ENCODE measurements around a stretch of chr15.

DNA sequence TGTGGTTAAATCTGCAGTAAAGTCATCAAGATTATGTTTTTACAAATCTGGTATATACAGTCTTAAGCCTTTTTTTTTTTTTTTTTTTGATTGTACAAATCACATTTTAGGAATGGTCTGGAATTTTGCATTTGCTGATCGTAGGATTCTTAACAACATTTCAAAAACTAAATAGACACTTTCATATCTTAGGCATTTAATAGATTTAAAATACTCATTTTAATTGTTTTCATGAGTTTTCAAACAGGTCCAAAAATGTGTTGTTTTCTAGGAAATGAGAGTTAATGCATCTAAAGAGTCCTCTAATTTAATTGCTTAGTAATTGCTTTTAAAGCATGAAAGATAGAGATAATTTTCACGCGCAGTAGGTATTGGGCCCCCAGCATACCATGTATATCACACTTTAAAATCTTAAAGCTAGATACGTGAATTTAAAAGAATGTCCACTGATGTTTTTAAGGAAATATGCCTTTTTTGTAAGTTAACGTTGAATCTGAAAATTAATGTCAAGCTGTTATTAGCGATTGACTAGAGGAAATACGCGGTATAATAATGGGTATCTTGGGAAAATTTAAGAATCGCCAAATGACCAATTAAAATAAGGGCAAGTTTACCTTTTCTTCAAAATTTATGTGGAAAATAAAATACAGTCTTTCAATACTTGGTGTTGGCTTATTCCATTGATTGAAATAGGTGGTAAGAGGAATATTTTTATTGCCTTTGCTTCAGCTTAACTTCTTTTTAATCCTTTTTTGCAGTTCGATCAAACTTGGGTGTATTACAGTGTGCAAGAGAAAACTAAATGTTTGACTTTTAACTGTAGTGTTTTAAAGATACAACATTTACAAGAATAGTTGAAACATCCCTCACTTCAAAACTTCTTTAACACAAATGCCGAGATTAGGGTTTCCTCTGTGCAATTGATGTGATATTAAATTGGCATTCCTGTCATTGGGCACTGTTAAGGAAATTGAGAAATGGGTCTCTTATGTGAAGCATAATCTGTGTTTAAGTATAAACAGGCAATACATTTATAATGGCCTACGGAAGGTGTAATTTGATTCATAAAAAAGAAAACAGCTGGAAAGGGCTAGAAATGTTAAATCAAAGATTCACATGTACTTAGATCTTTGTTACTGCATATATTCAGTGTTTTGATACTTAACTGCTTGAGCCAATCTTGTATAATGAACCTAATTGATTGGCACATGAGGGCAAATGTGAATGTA, 13.2 kb upstream of the CHD2 start:
- PRO-cap, result no peak

GRCh38 chr15:92897964-92898433, 2.1 kb upstream of the CHD2 start:
- PRO-cap, result no peak

DNA sequence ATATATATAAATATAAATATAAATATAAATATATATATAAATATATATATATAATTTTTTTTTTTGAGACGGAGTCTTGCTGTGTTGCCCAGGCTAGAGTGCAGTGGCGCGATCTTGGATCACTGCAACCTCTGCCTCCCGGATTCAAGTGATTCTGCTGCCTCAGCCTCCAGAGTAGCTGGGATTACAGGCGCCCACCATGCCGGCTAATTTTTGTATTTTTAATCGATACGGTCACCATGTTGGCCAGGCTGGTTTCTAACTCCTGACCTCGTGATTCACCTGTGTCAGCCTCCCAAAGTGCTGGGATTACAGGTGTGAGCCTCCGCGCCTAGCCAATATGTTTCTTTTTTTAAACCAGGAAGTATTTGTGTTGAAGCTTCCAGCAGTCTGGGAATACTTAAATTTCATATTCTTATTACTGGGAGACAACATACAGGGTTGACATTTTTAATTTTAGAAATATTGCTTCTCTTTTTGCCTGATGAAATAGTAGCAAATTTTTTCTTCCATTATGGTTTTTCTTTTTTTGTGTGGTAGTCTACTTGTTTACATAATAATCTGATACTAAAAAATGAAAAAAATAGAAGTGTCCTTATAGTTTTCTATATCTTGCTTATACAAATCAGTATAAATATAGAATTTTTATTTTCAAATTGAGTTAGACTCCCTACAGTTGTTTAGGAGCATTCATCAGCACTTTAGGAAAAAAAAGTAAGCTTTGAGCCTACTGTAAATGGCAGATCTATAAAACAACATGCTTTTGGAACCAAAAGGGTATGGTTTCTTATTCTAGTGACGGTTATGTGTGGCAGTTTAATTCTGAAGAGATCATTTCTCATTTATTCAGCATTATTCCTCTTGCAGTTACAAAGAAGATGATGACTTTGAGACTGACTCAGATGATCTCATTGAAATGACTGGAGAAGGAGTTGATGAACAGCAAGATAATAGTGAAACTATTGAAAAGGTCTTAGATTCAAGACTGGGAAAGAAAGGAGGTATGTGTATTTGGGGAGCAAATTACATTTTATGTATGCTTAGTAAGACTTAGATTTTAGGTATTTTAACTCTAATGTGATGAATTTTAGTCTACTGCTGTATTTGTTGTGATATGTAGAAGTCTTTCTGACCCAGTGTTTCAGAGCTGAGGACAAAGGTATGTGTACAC, 41.2 kb downstream of the CHD2 start:
- PRO-cap, result no peak

DNA sequence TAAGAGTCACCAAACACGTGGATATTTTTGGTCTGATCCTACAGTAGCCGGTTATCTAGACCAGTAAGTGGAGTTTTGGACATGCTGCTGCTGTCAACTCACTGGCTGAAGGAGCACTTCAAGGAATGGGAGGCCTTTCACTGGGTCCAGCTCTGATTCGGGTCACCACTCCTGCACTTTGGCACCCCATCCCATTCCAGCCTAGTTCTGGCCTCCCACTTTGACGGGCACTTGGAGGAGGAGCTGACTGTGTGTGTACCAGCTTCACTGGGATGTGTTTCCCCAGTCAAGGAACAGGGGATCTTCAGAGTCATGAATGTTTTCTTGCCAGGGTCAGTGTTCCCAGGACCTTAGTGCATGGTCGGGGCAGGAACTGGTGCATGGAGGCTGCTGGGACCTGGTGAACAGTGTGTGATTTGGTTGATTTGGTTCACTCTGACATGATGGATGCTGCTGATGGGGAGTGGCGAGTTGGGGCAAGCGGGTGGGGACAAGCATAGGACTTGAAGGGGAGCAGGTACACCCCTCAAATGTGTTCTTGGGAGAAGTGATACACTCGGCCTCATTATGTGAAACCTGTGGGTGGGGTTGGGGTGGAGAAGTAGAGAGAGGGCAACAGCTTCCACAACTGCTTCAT, 64.2 kb downstream of the RGMA start:
- PRO-cap, result no peak

DNA sequence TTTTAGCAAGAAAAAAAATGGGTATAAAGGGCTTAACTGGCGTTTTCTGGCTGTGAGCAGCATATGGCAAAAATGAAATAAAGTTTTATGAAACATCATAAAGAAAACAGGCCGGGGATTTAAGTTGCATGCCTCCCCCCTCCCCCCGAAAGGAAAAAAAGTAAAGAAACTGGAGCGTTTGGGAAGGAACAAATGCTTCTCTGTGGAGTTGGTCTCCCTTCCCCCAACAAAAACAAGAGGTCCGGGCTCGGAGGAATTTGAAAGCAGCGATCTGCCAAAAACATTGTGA, 17.1 kb downstream of the RGMA start:
- PRO-cap, result no peak

DNA sequence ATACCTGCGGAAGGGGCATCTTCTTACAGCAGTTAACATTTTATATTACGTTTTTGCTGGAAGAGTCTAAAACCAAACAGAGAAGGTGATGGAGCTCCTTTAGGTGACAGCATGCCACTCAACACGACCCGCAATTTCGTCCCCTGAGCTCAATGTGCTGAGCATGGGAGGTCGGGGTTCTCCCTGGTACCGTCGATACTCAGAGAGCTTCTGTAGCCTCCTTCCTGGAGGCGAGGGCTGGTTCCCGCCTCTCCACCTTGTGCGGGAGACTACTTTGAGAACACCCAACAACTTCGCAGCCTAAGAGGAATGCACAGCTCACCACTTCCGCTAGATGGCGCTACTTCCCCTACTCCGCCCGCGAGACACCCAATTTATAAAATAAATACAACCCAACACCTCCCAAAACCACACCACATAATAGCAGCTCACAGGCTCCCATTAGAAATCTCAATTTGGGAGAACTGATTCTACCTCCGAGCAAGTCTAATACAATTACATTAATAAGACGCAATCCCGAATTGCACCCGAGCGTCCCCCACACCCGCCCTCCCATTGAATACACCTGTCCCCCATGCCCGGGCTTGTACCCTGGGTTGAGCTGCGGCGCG, 1.2 kb downstream of the RGMA start:
- PRO-cap, result no peak

DNA sequence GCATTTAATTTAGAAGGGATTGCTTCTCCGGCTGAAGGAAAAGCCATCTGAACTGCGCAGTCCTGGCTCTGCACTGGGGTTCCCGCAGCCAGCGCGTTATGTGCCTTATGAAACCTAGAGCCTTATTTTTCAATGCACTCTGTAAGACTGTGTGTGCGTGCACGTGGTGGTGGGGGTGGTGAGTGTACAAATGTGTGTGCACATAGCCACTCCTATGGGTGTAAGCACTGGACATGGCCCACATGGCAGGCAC, 427.7 kb upstream of the MCTP2 start:
- PRO-cap, result no peak

- PRO-cap, result unidirectional peak, minus-strand start at chr15:94791166; unidirectional peak, minus-strand start at chr15:94791189
Observed at GRCh38 chr15:94790948-94791388, 559.6 kb downstream of the MCTP2 start.

DNA sequence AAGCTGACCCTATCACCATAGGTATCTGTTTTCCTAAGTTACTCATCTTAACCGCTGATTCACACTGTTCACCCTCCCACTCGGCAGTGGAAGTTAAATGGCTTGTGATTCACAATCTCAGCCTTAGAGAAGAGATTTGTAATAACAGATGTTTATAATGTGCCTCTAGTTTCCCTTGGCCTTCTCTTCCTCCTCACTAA, 931.6 kb downstream of the MCTP2 start:
- PRO-cap, result no peak

- PRO-cap, result no peak
Observed at GRCh38 chr15:95196159-95197025, 965.0 kb downstream of the MCTP2 start.

GRCh38 chr15:95247366-95247732, 1016.0 kb downstream of the MCTP2 start:
- PRO-cap, result no peak

DNA sequence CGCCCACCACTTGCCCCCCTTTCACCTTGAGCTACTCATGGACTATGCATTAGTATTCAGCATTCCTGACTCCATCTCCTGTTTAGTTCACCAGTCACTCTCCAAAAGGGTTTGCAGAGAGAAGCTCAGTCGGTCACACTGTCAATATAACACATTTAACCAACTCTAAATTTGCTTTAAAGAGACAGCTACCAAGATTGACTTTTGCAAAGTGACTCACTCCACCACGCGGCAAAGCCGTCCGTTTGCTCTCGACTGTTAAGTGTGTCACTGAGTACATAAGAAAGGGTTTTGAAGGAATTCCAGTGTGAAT, 1006.8 kb upstream of the NR2F2 start:
- PRO-cap, result no peak

DNA sequence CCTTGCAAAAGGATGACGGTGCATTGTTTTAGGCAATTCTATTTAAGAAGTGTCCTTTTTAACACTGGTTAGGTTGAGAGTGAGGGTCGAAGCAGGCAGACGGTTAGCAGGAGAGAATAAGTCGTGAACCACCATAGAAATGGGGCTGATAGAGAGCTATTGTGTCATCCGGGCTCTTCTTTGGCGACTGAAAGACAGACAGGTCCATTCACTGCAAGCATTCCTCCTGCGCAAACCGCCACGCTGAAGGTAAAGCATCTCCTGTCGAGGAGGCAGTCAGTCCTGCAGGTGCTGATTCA, 1002.9 kb upstream of the NR2F2 start:
- PRO-cap, result no peak

DNA sequence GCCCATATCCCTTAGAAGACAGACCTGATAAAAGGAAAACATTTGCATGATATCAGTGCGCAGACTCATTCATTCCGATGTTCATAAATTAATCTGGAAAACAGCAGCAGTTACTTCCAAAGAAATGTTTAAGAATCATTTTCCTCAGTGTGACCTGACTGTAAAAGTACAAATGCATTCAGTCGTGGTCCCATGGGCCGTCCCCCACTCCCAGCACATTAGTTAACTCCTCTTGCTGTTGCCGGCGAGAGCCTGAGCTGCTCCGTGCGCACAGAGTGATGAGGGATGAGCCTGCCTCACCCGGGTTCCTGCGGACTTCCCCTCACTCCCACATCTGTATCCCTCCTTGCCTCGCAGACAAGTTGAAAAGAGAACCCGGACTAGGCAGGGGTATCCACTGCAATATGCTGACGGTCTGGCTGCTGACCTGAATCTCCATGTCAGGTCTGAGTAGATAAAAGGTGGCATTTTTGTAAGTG, 861.7 kb upstream of the NR2F2 start:
- PRO-cap, result no peak

DNA sequence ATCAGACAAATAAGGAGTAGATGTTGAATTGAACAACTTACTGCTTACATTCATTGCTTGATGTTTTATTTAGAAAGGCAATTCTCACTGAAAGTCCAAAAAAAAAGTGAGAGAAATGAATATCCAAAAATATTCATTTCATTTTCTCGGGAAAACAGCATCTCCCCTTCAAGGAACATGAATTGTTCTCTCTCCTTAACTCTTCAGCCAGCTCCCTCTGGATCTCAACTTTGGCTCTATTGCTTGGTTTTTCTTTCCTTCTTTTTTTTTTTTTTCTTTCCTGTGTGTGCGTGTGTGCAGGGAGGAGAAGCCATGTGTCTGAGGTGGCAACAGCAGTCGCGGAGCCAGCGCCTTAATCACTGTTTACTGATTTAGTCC, 835.7 kb upstream of the NR2F2 start:
- PRO-cap, result no peak

DNA sequence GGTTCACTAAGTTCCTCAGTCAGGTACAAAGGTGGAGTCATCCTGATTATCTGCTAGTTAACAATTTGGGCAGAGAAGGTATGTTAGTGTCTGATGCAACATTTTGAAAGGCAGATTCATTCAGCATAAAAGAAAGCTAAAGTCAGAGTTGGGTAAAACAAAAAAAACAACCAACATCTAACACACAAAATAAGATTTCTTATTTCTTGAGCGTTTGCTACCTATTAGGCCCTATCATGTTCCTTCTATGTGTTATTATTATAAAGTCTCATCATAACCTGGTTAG, 211.6 kb upstream of the NR2F2 start:
- PRO-cap, result no peak

DNA sequence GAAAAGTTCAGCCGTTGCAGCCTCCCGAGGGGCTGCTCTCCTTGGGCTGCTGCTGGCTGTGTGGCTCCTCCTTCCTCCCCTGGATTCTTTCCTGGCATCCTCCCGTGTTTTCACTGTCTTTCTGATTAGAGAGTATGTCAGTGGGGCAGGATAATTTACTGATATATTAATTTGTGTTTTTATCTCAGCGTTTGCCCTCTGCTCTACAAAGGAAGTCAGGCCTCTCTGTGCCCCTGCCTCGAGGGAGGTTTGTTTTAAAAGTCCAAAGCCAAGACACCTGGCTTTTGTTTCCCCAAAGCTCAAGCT, 150.3 kb upstream of the NR2F2 start:
- PRO-cap, result no peak

- PRO-cap, result no peak
Observed at GRCh38 chr15:96241429-96241825, 89.1 kb upstream of the NR2F2 start.

DNA sequence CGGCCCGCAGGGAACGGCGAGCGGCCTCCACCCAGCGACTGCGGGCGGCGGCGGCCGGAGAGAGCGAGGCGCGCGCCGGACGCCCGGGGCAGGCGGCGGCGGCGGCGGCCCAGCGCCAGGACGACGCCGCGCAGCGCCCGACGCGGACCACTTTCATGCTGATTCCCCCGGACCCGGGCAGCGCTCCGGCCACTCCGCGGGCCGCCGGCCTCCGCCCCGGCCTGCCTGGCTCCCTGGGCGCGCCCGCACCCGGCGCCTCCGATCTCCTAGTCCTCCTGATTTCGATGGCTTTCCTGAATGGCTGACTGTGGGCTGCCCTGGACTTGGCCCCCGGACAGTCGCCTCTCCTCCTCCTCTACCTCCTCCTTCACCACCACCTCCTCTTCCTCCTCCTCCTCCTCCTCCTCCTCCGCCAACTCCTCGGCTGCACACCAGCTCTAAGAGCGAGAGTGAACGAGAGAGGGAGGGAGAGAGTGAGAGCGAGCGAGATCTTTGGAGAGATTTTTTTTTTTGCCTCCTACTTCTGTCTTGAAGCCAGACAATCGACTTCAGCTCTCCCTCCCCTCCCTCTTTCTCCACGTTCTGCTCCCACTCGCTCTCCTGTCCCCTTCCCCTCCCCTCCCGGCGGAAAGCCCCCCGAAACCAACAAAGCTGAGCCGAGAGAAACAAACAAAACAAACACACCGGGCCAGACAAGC, 840 bp downstream of the NR2F2 start:
- PRO-cap, result bidirectional peak, plus-strand start at position 446 of the sequence, minus-strand start at position 223 of the sequence

DNA sequence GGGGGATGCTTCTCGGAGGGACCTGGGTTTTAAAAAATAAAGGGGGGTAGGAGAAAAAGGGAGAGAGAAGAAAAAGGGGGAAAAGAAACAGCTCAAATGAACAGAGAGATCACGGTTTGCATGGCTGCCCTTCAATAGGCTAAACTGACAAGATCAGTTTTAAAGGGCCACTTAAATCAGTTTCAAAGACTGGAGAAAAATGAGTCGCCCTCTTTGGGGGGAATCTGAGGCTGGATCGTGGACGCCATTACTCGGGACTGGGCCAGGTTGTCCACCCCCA, 6.1 kb downstream of the NR2F2 start:
- PRO-cap, result no peak

All from gallbladder (tissue), 1 donor.